Tongue (tissue), 2 donors: ENCODE measurements around the gene PRMT6.

- RAMPAGE, long total RNA: no peak
These were observed 774 bp upstream of the MFSD14A start for GRCh38 chr1:100037201-100037440.

DNA sequence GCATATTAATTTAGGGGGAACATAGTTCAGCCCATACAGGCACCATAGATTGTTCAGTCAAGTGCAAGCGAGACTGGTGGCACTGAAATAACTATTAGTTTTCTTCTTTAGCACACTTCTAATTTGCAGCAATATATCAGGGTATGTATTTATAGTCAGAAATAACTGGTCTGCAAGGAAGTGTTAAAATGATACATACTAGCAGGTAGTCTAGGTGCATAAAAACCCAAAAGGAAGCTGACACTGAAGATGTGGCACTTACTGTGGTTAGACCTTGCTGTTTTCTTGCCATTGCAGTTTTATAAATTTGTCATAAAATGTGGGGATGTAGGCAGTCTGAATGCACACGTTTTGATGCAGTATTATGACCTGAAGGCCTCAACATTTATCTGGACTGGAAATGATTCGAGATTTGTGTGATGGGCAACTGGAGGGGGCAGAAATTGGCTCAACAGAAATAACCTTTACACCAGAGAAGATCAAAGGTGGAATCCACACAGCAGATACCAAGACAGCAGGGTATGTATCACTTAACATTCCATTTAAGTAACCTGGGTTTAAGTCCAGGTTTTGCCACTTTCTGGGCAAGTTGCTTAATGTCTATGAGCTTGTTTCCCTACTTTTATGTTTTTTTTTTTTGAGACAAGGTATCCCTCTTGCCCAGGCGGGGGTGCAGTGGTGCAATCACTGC, 1.9 kb downstream of the RTCA start:
- RAMPAGE, long total RNA: no peak

DNA sequence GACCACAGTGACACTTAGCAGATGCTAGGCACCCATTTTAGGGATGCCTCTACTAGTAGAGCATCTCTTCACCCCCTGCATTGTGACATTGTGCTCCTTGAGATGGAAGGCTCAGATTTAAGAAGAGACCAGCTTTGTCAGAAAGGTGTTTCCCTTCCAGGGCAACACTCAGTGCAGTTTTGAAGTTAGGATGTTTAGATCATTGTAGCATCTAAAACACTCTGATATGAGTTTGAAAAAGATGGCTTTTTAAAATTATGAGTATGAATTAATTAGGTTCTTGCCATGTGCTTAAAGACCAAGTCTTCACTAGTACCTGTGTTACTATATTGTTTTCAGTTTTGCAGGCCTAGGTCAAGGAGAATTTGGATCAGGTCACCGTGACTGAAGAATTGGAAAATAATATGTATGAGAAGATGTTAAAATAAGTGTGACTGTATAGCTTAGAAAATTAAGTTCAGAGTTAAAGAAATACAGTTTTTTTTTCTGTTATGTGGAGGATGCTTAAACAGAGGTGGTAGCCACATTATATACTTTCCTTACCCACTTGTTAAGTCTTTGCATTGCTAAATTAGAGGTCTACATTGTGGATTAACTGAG, 45.0 kb downstream of the CDC14A start:
- RAMPAGE, long total RNA: no peak

DNA sequence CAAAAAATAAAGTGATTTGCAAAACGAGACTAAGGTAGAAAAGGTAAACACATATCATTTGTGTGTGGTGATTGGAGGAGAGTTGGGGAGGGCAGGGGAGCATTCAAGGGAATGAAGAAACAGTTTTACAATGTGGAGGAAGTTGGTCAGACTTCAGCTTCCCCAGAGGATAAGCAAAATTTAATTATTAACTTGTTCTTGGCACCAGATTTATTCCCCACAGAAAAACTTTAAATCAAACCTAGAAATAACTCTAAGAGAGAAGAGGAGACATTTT, 75.8 kb upstream of the VCAM1 start:
- RAMPAGE, long total RNA: no peak

DNA sequence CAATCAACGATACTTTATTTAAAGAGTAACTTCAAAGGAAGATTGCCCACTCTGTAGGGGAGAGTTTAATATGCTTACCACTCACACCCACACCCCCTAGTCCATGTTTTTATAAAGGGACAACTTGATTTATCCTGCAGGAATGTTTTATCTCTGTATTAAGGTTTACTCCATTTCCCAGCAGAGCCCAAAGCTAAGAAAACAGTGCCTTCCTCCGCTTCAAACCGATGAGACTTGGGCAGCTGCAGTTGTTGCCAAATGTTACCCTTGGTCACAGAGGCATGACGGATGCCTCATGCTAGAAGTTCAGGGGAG, 61.5 kb upstream of the VCAM1 start:
- RAMPAGE, long total RNA: no peak

- RAMPAGE, long total RNA: no peak
These were observed 4.1 kb downstream of the VCAM1 start for GRCh38 chr1:100723623-100724107.

- RAMPAGE, long total RNA: no peak
These were observed 3.3 kb downstream of the S1PR1 start for GRCh38 chr1:101239692-101240902.

GRCh38 chr1:101309300-101310515, 72.9 kb downstream of the S1PR1 start:
- RAMPAGE, long total RNA: no peak

DNA sequence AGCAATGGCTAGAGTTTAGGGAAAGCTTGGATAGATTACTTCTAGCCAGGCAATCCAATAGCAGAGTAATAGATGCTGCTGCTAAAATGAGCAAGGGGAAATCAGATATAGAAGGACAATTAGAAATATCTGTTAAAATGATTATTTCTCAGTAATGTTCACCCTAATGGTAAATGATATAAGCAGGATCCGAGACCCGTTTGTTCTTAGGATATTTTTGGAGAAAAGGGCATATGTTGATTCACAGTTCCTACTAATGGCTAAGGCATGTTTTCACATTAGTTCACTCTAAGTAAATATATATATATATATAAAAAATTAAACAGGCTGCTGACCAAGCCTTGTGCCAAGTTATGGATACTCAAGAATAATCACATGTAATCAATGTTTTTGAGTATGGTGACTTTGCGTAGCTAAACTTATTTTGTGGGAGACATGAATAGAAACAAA, 529.2 kb downstream of the COL11A1 start:
- RAMPAGE, long total RNA: no peak

- RAMPAGE, long total RNA: no peak
These were observed 188.2 kb downstream of the COL11A1 start for GRCh38 chr1:102920182-102920547.

- RAMPAGE, long total RNA: no peak
These were observed 1064.2 kb upstream of the PRMT6 start for GRCh38 chr1:105992301-105992581.

DNA sequence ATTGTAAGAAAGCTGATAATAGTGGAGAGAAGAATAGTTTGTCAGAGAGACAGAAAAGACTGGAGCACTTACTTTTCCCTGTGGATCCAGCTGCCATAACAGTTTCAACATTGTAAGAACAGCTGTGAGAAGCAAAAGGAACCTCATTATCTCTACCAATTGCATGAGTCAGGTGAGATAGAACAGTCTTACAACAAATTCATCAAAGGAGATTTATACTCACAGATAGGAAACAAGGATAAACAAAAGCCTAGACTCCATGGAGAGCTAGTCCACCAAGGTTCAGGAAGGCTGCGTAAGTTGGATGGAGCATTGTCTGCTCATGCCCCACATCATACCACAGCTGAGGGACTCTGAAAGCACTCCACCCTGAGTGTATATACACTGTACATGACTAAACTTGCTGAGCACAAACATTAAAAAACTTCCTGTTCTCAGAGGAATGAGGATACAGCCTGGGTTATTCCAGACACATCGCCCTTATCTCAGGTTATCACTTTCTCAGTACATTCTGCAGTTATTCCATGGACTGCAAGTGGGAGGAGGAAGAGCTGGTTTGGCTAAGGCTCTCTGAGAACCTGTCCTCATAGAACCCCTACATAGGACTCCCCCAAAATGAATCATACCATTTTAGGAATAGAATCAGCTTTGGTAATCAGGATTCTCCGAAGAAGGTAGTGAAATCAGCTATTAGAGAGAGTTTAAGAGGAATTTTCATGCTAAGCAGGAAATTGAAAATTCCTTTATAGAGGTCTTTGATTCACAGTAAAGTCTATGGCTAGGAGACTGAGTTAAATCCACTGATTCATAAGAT, 58.0 kb upstream of the PRMT6 start:
- RAMPAGE, long total RNA: no peak

- RAMPAGE, long total RNA: no peak
These were observed at the start of gene PRMT6 for GRCh38 chr1:107056375-107056899. Gene PRMT6 (plus strand): TSS chr1:107056674.

DNA sequence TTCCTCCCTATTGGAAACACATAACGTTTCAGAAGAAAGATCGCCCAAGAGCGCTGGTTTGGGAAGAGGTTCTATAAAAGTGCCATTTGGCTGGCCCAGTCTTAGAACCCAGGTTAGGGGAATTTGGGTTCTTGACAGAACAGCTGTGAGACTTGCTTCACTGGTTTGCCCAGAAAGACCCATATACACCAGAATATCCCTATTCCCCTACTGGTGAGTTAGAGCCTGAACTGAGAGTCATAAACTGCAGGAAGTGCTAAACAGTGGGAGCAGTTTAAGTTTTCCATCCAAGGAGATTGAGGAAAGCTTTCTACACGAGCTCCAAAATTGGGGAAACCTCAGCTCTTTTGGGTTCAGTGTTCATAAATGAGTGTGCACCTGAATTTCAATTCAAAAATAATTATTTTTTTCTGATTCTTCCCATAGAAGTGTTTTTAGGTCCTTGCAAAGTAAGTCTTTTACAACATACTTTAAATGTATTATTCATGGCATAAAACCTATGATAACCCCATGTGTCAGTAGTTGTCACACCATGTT, 275.2 kb downstream of the VAV3 start:
- RAMPAGE, long total RNA: no peak

- RAMPAGE, long total RNA: no peak
These were observed 67.5 kb downstream of the VAV3 start for GRCh38 chr1:107897282-107897989.

GRCh38 chr1:108602886-108603501, 43.1 kb downstream of the EEIG2 start:
- RAMPAGE, long total RNA: no peak

- RAMPAGE, long total RNA: no peak
These were observed 15.3 kb downstream of the HENMT1 start for GRCh38 chr1:108645452-108646183.

DNA sequence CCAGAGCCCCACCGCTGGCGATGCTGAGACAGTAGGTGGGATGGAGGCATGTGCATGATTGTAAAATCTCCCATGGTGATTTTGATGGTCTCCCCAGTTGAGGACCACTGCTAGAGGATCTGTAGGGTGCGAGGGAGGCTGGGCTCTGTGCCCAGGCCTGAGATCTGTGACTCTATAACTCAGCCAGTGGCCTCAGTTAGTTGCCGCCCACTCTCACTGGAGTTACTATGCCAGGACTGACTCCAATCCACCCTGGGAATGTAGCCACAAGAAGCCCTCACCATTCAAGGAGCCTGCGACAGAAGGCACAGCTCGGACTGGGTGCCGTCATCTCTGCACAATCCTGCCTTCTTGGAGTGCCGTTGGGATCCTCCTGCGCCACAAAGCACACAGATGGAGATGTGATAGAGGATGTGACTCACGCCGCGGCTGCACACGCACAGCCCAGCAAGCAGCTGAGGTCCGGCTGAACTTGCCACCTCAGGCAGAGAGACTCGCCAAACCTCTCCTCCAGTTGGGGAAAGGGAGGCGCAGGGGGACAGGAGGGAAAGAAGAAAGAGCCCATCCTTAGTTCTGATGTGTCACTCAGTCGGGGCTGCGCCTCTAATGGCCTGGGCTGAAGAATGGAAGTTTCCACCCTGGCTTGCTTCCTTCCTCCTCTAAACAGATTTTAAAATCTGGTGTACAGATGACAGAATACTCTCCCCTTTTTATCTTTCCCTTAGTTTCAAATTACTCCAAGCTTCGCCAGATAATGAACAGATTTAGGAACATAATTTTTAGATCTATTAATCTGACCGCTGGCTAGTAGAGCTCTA, 26.4 kb downstream of the AKNAD1 start:
- RAMPAGE, long total RNA: no peak

DNA sequence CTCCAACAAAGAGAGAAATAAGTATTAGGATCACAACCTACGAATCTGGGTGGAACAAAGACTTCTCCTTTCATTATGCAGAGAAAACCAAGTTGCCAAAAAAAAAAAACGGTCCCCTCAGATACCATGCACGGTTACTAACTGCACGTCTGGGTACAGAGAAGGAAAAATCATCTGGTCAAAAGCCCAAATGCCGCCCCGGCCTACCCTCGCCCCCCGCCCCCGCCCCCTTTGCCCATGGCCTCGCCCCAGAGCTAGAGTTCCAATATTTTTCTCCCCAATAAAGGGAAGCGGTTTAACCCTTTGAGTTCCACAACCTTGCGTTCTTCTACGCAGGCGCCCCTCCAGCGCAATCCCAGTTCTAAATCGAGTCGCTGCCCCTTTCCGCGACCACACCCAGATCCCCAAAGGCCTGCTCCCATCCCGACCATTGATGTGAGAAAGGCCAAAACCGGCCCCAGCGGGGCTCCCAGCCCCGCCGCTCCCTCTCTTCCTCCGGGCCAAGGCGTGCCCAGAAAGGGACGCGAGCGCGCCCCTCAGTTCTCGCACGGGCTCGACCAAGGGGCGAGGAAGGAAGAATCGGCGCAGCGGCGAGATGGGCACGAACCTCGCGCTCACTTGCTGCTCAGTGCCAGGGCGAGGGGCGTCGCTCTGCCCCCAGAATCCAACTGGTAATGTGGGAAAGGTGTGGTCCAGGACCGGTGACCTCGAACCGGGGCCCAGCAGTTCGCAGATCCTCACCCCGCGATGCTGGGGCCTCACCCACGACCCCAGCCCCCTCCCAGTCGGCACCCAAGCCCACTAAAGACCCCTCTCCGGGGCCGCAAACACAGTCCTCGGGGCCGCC, 766 bp downstream of the WDR47 start:
- RAMPAGE, long total RNA: no peak

DNA sequence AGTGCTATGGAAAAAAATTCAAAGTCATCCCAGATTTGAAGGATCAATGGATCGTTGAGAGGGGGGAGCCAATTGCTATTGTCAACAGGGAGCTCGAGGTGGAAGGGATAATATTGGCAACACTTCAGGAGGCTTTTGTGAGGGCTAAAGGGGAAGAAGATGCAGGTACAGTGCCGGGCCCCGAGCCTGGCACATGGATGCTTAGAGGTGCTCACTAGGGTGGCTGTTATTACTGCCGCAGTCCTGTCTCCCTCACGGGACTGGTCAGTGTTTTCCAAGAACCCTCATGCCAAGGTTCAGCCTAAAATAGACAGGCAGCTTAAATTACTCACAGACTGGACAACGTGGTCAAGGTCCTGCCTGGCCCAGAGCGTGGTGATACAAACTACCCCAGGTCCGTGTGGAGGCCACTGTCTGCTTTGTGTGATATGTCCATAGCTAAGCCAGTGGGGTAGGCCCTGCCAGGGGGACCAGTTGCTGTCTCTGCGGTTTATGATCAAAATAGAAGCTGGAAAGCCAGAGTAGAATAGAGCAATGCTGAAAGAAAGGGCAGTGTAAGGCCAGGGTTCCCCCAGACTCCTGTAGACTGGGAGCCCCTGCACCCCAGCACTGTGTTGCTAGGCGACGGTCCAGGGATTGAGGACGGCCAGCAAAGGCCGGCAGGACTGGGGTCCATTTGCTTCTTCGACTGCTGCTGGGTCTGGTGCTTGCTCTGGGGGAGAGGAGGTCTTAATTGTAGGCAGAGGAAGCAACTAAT, 36.0 kb downstream of the ELAPOR1 start:
- RAMPAGE, long total RNA: no peak